Right cardiac atrium (tissue), 1 donor: ENCODE measurements around a stretch of chr14.

DNA sequence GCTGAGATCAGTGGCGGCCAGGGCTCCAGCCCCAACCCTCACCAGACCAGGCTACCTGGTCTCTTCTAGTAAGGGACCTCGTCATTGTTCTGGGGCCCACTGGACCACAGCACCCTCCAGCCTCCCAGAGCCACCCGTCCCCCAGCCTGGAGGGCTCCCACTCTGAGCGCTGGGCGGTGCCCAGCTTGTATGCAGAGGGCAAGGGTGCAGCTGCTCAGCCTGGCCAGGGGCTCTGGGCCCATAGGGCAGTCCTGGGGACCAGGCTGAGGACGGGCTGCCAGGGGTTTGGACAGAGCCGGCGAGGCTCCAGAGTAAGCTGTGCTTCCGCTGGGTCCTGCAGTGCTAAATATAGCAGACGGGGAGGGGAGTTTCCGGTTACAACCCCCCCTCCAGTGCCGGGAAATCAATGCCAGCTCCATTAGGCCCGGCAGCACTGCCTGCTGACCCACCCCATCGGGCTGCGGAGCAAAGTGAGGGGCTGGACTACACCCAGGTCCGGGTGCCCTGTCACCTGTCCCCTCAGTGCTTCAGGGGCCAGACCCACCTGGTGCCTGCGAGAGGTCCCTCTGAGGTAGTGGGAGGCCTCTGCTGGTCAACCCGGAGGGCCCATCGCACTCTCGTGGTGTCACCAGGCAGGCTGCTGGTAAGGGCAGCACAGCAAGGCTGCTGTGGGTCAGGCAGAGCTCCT, 2.4 kb upstream of the JAG2 start:
- PRO-cap, result no peak

GRCh38 chr14:105199037-105199581, 18.0 kb upstream of the NUDT14 start:
- PRO-cap, result bidirectional peak, plus-strand start at chr14:105199352, minus-strand start at chr14:105199183

DNA sequence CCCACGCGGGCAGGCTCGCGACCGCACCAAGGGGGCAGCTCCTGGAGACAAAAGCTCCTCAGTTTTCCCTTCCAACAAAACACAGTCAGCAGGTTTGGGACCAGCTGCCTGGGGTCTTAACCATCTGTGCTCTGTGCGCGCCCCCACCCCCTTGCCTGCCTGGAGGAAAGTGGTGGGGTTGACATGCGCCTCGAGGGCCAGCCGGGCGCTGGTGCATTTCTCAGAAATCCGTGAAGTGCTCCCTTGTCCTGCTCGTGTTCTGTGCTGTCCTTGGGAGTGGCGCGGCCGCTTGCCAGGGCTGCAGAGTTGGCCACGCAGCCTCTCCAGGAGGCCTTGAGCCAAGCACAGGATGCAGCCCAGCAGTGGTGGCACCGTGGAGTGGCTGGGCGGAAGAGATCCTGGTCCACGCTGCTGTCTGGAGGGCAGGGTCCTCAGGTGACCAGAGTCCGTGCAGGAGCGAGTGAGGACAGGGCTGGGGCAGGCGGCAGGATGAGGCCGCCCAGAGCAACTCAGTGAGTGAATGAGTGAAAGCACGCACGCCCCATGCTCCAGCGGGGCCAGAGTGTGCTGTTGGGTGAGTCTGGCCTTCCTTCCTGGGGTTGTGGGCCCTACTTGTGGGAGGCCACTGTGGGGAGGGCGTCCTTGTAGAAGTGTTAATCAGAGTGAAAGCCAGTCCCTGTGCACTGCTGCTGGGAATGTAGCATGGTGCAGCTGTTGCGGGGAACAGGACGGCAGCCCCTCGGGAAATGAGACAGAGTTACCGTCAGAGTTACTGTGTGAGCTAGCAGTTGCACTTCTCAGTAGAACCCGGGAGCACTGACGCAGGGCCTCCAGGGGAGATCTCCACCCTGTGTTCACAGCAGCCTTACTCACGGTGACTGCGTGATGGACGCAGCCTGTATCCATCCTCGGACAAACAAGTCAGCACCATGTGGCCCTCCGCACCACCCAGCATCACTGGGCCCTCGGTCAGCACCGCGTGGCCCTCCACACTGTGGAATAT, 21.8 kb downstream of the PACS2 start:
- PRO-cap, result unidirectional peak, minus-strand start at position 263 of the sequence

DNA sequence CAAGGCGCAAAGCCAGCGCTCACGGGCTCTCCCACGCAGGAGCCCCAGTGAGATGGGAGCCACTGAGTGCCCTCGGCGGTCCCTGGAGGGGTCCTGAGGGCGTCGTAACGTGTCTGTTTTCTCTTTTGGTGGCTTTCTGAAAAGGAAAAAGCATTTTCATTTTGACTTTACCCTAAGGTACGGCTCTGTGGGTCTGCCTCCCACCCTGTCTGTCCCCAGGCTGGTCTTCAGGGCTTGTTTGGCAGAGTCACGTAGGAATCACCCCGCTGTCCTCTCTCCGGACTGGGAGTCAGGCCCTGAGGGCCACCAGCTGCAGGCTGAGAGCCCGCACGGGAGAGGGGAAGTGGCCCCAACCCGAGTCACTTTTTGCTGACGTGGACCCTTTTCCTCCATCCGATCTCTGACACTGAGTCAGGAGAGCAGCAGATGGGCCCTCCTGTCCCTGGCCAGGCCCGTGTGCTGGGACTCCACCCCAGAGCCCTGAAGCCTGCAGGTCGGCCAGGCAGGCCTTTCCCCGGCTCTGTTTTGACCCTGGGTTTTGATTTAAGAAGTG, 12.7 kb upstream of the TEX22 start:
- PRO-cap, result no peak

GRCh38 chr14:105398661-105399133, 359 bp downstream of the TEX22 start:
- PRO-cap, result bidirectional peak, plus-strand start at chr14:105398828, minus-strand start at chr14:105398777

- PRO-cap, result no peak
These were observed 2.4 kb downstream of the MTA1 start for GRCh38 chr14:105421896-105422464.

DNA sequence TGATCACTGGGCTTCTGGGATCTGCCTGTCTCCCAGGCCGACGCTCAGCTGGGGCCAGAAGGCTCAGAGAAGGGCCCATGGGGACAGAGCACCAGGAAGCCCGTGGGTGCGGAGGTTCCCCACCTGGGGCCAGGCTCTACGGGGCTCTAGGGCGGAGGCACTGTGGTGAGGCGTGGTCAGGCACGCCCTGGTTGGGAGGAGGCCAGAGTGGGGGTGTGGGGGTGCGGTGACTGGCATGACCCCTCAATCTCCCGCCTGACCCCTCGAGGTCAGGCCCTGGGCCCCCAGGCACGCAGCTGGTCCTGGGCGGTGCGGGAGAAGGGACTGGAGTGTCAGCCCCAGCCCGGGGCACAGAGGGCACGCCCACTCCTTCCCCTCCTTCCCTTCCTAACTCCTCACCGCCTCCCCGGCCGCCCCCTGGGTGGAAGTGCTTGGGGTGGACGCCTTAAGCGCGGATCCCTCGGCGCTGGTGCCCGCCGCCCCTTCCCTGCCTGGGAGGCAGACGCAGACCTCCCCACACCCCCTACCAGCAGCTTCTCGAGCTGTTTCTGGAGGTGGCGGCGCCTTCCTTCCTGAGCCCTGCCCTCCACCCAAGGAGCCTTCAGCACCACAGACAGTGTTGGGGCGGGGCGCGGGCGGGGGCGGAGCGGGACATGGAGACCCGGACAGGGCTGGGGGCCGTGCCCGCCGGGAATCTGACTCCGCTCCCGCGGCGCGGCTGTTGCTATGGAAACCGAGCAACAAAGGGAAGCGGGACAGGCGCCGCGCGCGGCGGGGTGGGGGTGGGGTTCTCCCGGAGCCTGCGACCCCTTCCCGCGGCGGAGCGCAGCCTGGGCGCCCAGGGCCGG, 807 bp upstream of the CRIP2 start:
- PRO-cap, result bidirectional peak, plus-strand start at position 57 of the sequence, minus-strand start outside the sequence; bidirectional peak, plus-strand start at position 425 of the sequence, minus-strand start at position 331 of the sequence; bidirectional peak, plus-strand start at position 685 of the sequence, minus-strand start at position 550 of the sequence

DNA sequence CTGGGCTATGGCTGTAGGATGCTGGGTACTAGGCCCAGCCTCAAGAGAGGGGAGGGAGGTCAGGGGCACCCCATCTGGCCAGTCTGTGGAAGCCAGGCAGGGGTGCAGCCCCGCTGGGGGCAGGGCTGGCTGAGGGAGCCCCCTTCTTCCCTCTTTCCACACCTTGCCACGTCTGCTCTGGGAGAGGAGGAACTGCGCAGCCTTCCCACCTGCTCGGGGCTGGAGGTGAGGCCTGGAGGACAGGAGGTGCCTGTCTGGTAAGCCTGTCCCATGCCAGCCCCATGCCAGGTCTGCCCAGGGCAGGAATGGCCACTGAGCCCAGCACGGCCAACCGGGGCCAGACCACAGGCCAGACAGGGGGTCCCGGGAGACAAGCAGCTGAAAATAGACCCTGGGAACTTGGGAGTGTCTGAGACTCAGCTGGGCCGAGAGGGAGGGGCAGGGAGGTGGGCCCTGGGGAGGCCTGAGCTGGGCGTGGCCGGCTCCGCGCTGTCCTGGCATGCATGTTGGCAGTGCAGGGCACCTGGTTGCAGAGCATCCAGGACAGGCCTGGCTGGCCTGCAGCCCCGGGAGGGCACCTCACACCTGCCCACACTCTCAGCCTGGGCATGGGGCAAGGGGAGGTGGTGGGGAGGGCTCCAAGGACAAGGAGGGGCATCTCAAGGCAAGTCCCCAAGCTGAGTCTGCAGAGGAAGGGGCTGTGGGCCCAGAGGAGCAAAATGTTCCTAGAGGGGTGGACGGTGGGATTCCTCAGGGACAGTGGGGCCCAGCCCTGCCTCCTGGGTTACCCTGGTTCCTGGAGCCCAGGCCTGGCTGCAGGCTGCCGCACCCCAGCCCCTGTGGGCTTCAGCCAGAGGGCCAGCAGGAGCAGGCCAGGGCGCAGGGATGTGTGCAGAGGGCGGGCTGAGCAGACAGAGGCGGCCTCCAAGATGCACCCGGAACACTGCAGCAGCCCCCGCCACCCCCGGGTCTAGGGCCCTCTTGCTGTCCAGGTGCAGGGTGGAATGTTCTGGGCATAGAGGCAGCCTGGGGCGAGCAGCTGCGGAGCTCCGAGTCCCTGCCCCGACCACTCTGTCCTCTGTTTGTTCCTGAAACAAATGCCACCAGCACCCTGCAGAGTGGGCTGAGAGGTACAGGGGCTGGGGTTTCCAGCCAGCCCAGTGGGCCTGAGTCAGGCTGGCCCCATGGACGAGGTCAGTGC, 3.2 kb upstream of the CRIP1 start:
- PRO-cap, result no peak

GRCh38 chr14:105484306-105485158, 2.2 kb upstream of the CRIP1 start:
- PRO-cap, result no peak

DNA sequence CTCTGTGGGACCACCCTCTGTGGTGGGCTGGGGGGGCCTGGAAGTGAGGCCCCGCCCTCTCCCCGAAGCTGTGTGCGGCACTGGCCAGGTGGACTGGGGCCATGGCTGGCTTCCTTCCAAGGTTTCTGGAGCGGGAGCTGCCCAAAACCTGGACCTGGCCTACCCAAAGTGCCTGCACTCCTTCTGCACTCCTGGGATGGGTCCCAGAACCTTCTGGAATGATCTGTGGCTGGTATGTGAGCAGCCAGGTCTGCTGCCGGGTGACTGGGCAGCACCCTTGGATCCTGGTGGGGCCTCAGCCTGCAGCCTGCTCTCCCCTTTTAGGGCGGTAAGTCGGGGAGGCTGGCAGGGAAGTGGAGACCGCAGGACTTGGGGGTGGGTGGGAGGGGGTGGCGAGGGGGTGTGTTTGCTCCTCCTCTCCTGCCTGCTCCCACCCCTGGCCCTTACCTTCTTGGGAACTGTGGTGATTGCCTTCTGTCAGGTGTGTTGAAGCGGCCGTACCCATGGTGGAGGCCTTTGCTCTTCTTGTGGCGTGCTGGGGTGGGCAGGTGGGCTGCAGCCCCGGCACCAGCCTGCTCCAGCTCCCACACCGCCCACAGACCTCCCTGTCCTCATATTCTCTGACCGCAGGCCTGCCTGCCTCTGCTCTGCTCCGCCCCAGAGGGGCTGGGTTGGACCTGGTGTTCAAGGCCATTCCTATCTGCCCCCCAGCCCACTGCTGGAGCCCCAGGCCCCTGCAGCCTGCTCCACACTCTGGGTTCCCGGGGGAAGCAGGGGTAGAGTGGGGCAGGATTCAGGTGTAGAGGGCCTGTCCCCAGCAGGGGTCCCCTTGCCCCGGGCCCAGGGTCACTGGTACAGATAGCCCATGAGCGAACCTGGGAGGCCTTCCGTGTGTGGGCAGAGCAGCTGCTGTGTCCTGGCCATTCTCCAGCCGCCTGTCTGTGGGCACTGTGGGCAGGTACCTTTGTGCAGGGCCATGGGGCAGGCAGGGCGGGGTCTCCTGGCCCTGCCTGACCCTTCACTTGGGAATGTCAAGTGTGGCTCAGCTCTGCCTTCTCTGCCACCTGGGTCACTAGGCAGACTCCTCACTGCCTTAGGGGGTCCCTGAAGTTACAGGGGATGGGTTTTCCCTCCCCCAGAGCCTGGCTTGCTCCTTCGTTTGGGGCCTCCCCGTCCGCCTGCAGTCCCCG, 5.1 kb downstream of the TEDC1 start:
- PRO-cap, result no peak

DNA sequence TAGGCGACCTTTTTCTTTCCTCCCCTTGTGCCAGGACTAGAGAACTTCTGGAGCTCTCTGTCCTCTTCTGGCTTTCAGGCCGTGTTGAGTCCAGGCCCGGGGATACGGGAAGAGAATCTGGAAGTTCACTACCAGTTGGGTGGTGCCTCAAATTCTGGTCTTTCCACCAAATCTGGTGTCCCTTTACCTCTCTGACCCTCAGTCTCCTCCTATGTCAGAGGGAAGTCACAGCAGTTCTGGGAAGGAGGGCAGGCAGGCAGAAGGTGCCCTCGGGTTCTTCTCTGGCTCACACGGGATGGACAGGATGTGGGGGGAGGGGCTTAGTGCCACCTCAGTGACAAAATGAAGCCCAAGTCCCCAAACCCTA, 719 bp upstream of the TMEM121 start:
- PRO-cap, result no peak

GRCh38 chr14:105691238-105691796, 164.9 kb downstream of the TMEM121 start:
- PRO-cap, result no peak

- PRO-cap, result no peak
These were observed 180.0 kb downstream of the TMEM121 start for GRCh38 chr14:105706251-105706997.

DNA sequence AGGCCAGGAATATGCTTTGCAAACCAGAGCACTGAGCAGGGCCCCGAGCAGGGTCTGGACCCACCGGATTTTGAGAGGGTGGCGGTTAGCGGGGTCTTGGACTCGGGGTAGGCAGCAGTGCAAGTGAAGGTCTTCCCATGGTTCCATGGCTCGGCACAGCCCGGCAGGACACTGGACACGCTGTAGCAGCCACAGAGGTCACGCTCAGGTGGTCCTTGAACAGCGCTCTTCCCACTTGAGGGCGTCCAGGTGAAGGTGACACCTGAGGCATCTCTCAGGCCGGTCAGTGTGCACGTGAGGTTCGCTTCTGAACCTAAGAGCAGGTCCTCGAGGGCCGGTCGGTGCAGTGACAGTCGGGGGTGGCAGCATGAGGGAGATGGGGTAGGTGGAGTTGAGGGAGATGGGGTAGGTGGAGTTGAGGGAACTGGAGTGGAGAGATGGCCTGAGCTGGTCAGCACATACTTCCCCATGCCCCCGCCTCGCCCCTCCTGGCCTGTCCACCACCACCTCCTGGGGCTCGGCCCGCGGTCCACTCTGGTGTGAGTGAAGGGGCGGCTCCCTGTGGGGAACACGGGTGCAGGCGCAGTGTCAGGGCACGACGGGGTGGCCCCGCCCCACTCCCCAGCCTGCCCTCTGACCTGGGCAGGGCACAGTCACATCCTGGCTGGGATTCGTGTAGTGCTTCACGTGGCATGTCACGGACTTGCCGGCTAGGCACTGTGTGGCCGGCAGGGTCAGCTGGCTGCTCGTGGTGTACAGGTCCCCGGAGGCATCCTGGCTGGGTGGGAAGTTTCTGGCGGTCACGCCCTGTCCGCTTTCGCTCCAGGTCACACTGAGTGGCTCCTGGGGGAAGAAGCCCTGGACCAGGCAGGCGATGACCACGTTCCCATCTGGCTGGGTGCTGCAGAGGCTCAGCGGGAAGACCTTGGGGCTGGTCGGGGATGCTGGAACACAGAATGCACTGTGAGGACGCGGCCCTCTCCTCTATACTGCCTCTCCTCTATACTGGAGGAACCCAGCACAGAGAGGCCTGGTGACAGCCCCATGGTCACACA, 181.7 kb downstream of the TMEM121 start:
- PRO-cap, result no peak

DNA sequence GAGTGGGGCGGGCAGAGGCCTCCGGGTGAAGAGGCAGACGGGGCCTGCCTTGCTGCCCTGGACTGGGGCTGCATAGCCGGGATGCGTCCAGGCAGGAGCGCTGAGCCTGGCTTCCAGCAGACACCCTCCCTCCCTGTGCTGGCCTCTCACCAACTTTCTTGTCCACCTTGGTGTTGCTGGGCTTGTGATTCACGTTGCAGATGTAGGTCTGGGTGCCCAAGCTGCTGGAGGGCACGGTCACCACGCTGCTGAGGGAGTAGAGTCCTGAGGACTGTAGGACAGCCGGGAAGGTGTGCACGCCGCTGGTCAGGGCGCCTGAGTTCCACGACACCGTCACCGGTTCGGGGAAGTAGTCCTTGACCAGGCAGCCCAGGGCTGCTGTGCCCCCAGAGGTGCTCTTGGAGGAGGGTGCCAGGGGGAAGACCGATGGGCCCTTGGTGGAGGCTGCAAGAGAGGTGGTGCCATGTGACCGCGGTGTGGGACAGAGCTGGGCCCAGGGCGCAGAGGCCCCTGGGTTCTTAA, 216.3 kb downstream of the TMEM121 start:
- PRO-cap, result no peak

DNA sequence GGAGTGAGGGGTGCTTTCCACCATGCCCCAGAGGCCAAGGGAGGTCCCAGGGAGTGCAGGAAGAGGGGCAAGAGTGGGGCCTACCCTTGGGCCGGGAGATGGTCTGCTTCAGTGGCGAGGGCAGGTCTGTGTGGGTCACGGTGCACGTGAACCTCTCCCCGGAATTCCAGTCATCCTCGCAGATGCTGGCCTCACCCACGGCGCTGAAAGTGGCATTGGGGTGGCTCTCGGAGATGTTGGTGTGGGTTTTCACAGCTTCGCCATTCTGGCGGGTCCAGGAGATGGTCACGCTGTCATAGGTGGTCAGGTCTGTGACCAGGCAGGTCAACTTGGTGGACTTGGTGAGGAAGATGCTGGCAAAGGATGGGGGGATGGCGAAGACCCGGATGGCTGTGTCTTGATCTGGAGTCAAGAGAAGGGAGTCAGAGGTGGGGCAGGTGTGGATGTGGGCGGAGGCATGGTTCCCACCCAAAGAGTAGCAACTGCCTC, 328.5 kb downstream of the TMEM121 start:
- PRO-cap, result no peak

GRCh38 chr14:105885363-105885900, 359.0 kb downstream of the TMEM121 start:
- PRO-cap, result no peak

- PRO-cap, result no peak
These were observed 379.1 kb downstream of the TMEM121 start for GRCh38 chr14:105905332-105905966.

DNA sequence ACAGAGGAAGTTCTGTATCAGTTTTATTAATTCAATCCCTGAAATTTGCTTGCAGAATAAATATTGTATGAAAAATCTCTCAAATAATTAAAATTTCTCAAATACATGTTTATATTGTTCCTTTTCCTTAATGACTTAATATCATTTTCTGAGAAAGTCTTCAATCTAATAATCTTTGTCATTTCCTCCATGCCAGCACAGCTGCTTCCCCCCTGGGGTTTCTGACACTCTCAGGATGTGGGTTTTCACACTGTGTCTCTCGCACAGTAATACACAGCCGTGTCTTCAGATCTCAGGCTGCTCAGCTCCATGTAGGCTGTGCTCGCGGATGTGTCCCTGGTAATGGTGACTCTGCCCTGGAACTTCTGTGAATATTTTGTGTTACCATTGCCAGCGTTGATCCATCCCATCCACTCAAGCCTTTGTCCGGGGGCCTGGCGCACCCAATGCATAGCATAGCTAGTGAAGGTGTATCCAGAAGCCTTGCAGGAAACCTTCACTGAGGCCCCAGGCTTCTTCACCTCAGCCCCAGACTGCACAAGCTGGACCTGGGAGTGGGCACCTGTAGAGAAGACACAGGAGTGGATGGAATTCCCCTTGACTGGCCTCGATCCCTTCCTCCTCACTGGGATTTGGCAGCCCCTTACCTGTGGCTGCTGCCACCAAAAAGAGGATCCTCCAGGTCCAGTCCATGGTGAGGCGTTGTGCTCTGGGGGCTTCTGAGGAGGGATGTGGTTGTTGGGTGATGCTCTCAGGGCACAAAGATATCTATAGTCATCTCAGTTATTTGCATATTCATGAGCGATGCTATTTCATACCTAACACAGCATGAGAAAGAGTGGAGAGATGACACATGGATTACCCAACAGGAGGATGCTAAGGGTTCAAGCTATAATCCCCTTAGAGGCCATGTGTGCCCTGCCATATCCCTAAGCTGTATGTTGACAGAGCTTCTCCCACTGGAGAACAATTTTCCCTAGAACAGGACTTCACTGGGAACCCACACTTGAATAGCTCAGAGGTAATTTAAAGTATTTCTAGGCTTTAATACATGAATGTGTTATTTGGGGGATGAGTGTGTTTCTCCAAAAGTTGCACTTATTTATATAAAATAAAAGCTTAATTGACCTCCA, 478.8 kb downstream of the TMEM121 start:
- PRO-cap, result no peak

GRCh38 chr14:106062283-106063005, 536.1 kb downstream of the TMEM121 start:
- PRO-cap, result no peak